AG04450 (cell line): ENCODE measurements around the genes IRF9, ADCY4 and KHNYN.

DNA sequence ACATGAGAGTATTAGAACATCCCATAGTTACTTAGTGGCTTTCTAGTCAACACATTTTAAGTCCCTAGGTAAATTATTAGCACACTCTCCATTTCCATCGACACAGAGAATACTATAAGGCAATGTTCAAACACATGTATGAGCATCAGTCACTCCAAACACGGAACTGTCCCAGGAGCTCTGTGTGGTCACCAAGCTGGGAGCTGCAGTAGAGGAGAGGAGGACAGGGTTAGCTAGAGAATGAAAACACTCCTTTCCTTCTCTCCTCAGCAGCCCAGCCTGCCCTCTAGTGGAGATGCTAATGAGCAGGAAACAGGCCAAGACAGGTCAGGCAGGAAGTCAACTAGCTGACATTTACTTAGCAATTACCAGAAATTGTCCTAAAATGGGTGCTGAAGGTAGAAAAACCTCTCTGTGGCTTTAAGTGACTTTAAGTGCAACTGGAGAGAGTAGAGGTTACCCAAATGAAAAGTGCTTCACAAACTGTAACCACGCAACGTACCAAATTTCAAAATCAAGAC is 5.8 kb upstream of the DCAF11 start:
- CAGE, long polyA plus RNA = no peak
- RRBS = no CpG with 5 or more reads among the region's 4 CpGs

GRCh38 chr14:24146256-24146460 is 252 bp downstream of the PSME2 start:
- CAGE, long polyA plus RNA = no peak
- RRBS = no CpG with 5 or more reads among the region's 4 CpGs

- CAGE, long polyA plus RNA = start-site peak on the plus strand at chr14:24161255-24161325, 1,383 and 1,824 reads in 2 replicates
- RRBS = no CpG with 5 or more reads among the region's 13 CpGs
These were observed at the start of gene IRF9 for GRCh38 chr14:24160735-24161885. IRF9 (plus strand) TSS chr14:24161265.

DNA sequence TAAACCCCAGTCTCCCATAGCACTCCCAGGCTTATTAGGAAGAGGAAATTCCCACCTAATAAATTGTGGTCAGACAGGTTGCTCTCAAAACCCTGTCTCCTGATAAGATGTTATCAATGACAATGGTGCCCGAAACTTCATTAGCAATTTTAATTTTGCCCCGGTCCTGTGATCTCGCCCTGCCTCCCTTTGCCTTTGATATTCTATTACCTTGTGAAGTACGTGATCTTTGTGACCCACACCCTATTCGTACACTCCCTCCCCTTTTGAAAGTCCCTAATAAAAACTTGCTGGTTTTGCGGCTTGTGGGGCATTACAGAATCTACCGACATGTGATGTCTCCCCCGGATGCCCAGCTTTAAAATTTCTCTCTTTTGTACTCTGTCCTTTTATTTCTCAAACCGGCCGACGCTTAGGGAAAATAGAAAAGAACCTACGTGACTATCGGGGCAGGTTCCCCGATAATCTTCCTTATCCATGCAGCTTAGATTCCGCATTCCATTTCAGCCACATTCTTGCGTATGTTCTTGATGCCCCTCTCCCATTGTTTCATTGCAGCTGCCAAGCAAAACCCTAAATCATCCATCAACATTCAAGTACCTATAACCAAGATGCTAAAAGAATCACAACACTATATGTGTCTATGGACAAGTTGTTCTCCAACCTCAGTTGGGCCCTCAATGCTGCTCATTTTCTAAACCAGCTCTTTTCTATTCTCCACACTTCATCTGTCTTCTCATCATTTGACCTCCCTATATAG is 2.7 kb upstream of the TSSK4 start:
- CAGE, long polyA plus RNA = no peak
- RRBS = no CpG with 5 or more reads among the region's 16 CpGs

GRCh38 chr14:24278903-24279955 is 7.8 kb upstream of the RABGGTA start:
- CAGE, long polyA plus RNA = no peak
- RRBS = no CpG with 5 or more reads among the region's 8 CpGs

GRCh38 chr14:24300276-24300990 is 783 bp downstream of the NOP9 start:
- CAGE, long polyA plus RNA = no peak
- RRBS = no CpG with 5 or more reads among the region's 19 CpGs

DNA sequence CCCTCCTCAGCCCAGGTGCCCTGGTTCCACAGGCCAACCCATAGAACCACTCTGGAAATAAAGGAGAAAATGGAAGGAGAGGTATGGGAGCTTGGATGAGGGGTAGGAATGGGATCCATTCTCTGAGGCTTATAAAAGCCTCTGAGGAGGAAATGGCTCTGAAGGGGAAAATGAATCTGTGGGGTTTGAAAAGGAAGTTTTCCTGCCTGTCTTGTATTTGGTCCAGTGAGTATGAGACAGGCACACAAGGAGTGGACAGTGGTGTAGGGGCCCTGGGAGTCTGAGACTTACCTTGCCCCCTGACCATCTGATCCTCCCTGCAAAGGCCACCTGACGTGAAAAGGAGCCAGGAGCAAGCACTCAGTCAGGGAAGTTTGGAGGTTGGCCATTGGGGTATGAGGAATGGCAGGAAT is 866 bp downstream of the LTB4R start:
- CAGE, long polyA plus RNA = no peak
- RRBS = no CpG with 5 or more reads among the region's 1 CpG

DNA sequence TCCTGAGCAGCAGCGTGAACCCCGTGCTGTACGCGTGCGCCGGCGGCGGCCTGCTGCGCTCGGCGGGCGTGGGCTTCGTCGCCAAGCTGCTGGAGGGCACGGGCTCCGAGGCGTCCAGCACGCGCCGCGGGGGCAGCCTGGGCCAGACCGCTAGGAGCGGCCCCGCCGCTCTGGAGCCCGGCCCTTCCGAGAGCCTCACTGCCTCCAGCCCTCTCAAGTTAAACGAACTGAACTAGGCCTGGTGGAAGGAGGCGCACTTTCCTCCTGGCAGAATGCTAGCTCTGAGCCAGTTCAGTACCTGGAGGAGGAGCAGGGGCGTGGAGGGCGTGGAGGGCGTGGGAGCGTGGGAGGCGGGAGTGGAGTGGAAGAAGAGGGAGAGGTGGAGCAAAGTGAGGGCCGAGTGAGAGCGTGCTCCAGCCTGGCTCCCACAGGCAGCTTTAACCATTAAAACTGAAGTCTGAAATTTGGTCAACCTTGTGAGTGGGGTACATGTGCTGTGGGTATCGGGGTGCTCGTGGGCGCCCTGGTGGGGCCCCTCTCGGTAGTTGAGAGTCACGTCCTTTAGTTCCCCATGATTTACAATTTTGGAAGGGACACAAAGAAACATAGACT is 5.3 kb downstream of the LTB4R start:
- CAGE, long polyA plus RNA = no peak
- RRBS = 25% methylated on average over 6 of the region's 41 CpGs

GRCh38 chr14:24334414-24335344 is at the start of gene ADCY4:
ADCY4 (minus strand) TSS chr14:24335071.
- CAGE, long polyA plus RNA = no peak
- RRBS = 4% methylated on average over 29 of the region's 67 CpGs

DNA sequence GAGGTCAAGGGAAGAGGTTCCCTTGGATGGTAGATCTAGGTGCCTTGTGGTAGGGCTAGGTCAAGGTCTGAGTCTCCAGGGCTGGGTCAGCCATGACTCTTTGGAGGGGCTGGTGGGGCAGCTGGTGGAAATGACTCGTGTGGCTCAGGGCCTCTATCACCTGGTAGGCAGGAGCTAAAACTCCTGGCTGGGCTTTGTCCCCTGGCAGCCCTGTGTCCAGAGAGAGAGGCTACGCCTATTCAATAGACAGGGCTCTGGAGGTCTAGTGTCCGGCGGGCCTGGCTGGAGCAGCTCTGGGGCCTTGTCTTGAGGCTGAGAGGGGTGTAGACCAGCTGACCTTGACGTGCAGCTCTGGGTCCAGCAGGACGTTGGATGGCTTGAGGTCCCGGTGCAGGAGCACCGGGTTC is 1.1 kb downstream of the RIPK3 start:
- CAGE, long polyA plus RNA = no peak
- RRBS = 50% methylated on average over 2 of the region's 8 CpGs

- CAGE, long polyA plus RNA = no peak
- RRBS = no CpG with 5 or more reads among the region's 3 CpGs
These were observed 14.1 kb upstream of the NFATC4 start for GRCh38 chr14:24353828-24354414.

DNA sequence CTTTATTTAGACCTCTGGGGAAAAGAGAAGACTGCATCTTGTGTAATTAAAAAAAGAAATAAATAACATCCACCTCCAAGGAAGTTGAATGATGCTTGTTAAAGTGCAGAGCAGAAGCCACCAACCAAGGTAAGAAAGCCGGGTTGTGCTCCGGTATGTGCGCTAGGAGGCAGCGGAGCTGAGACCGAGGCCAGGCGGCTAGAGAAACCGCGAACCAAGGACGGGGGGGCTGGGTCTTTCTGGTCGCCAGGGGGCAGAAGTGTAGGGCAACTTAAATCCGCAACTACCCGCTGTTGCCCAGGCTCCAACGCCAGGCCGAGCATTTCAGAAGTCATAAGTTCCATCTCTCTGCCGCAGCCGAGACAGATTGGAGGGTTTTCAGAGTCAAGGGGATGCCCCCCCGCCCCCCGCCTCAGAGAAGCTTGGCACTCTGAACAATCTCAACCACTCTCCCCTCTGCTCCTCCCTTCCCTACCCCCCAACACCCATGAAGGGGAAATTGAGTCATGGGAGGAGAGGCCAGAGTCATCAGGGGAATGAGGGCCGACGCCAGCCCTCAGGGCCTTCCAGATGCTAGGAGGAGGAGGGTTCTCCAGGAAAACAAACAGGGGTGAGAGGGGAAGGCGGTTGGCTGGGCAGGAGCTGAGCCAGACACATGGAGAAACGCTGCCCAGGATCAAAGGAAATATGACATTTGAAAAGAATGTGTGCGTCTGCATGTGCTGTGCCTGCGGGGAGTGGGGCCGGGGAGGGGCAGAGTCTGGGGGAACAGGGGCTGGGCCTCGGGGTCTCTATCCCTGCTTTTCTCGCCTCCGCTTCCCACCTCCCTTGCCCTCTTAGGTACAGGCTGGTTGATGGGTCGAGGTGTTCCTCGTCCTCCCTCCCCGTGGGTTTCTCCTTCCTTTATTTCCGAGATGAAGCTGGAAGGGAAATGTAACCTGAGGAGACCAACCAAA is 2.1 kb upstream of the NFATC4 start:
- CAGE, long polyA plus RNA = no peak
- RRBS = no CpG with 5 or more reads among the region's 32 CpGs

GRCh38 chr14:24366546-24367271 is 1.3 kb upstream of the NFATC4 start:
- CAGE, long polyA plus RNA = no peak
- RRBS = 2% methylated on average over 26 of the region's 45 CpGs

DNA sequence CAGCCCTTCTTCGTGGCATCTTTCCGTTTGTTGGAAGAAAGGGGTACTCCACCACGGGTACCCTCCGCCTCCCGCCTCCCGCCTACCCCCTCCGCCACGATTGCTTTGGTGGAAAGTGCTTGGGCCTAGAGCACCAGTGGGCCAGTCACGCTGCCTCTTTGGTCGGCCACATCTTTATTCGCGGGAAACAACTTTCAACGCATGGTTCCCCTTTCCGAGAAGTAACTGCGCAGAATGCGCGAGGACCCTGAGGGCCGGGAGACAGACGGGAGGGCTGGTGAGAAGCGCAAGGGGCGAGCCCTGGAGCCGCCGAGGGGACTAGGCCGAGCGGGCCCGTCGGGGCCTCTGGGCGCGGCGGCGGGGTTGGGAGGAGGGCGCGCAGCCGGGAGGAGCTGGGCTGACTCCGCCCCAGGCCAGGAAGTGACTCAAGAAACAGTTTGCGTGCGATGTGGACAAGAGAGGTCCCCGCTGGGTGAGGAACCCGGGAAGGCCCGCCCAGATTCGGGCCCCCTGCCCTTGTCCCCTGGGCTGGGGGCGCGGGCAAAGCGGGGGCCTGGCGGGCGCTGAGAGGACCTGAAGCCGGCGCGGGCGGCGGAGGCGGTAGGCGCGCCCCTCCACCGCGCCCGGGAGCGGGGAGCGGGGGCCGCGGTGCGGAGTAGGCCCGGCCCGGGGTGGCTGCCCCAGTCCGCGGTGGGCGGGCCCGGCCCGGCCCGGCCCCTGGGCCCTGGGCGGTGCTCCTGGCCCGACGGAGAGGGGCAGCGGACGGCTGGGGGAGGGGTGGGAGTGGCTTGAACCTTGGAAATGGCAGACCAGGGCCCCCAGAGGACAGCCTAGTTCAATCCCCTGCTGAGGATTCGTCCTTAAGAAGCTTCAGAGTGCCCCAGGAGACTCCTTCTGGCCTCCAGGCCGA is at the start of gene KHNYN:
TSS of gene KHNYN (plus strand) at position 435 of the 910 bp plus-strand sequence.
- CAGE, long polyA plus RNA = start-site peak on the plus strand centred at position 439 of the sequence, 25 bp wide, 291 and 120 reads in 2 replicates
- RRBS = 2% methylated on average over 25 of the region's 77 CpGs

DNA sequence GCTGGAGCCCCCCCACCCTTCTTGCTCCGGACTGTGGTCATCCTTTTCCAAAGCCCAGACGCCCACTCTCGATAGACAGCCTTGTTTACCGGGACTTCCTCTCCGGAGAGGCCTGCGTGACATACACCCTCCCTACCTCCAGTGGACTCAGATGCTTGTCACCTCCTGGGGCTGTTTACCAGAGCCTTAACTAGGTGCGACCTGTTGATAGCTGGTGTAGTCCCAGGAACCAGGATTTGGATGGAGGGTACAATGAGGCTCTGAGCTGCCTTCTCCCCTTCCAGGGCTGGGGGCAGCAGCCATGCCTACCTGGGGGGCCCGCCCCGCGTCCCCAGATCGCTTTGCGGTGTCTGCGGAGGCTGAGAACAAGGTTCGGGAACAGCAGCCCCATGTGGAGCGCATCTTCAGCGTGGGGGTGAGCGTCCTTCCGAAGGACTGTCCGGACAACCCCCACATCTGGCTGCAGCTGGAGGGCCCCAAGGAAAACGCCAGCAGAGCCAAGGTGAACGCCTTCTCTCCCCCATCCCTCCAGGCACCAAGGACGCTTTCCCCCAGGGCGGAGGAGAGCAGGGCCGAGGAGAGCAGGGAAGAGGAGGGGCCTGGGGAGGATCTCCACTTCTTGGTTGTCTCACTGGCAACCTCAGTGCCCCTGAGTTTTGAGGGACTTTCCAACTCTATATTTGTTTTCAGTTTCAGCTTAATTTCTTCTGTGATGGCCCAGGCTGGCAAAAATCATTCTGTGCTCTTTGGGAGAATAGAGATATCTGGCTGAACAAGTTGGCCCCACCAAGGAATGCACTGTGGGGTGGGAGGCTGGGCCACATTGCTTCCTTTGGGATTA is 896 bp downstream of the KHNYN start:
- CAGE, long polyA plus RNA = start-site peak on the plus strand centred at position 116 of the sequence, 102 bp wide, 30 and 19 reads in 2 replicates
- RRBS = 2% methylated on average over 4 of the region's 24 CpGs

- CAGE, long polyA plus RNA = no peak
- RRBS = no CpG with 5 or more reads among the region's 9 CpGs
These were observed 170.5 kb downstream of the STXBP6 start for GRCh38 chr14:24879234-24880052.

DNA sequence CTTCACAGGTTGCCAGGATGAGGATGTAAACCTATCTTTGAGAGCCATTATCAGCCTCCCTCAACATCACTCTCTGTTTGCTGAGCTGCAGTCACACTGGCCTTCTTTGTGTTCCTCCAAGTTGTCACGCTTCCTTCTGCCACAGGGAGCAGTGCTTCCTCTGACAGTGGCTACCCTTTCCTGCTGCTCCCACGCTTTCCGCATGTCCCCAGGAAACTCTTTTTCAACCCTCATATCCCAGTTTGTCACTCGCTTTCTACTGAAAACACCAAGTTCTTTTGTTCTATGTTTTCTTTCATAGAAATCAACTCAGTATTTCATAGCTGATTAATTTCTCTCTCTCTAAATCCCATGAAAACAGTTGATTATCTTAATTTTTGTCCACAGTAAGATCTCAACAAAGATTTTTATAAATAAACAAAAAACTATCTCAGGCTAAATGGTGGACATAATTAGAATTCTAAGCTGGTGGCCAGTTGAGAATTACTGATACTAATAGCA is 96.6 kb downstream of the STXBP6 start:
- CAGE, long polyA plus RNA = no peak
- RRBS = no CpG with 5 or more reads among the region's 4 CpGs

DNA sequence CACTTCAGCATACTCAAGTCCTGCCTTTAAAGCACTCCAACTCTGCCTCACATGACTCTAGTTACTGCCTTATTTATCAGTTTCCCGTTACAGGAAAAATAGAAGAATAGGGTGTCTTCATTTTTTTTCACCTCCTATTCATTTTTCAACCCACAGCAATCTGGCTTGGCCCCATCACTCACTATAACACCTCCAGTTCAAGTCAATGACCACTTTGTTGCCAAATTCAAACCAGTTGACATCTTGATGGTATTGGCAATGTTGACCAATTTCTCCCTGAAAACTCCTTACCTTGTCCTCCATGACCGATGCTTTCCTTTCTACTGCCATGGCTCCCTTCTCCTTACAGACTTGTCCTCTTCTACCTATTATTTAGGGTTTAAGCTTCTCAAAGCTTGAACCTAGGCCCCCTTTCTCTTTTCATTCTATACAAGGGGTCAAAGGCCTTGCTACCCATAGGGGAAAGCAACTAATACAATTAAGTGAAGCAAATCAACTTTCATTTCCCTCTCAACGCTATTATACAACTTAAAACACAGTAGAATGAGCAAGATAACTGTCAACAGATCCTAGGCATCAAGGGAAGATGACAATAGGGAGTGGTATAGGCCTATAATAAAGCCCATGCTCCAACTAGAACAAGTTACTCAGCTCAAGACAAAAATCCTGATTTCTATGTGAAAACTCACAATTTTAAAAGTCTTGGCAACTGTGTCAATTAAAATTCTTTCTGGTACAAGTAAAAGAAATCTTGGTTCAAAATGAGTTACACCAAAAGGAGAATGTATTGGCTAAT is 28.4 kb downstream of the STXBP6 start:
- CAGE, long polyA plus RNA = no peak
- RRBS = no CpG with 5 or more reads among the region's 3 CpGs

GRCh38 chr14:26596388-26597104 is 1.3 kb downstream of the NOVA1 start:
- CAGE, long polyA plus RNA = no peak
- RRBS = 5% methylated on average over 9 of the region's 26 CpGs

DNA sequence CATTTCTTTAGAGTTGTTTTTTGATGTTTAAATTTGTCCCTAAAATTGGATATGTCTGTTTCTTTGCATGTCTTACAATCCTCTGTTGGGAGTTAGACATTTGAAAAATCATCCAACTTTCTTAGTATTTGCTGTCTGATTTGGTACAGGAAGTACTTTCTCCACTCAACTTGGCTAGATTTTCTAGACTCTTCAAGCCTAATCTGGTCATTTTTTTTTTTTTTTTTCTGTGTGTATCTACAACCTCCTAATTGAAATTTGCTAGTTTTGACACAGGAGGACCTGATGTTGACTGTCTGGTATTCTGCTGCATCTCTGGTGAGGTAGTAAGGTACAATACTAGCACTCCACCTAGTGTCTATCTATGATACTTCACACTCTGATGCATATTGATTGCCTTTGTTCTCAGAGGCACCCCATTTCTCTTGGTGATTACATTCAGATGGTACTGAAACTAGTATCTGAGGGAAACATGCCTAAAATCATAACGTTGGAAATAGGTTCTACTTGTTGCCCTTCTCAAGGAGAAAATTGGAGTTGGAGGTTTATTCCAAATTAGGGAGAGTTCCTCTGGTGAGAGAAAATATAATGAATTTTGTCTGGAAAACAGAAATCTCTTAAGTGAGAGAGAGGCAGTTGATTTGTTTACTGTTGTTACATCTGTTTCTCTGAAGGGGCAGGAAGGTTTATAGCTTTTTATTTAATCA is 930.5 kb upstream of the NOVA1 start:
- CAGE, long polyA plus RNA = no peak
- RRBS = no CpG with 5 or more reads among the region's 1 CpG